ENCODE measurements around a stretch of chr13.

DNA sequence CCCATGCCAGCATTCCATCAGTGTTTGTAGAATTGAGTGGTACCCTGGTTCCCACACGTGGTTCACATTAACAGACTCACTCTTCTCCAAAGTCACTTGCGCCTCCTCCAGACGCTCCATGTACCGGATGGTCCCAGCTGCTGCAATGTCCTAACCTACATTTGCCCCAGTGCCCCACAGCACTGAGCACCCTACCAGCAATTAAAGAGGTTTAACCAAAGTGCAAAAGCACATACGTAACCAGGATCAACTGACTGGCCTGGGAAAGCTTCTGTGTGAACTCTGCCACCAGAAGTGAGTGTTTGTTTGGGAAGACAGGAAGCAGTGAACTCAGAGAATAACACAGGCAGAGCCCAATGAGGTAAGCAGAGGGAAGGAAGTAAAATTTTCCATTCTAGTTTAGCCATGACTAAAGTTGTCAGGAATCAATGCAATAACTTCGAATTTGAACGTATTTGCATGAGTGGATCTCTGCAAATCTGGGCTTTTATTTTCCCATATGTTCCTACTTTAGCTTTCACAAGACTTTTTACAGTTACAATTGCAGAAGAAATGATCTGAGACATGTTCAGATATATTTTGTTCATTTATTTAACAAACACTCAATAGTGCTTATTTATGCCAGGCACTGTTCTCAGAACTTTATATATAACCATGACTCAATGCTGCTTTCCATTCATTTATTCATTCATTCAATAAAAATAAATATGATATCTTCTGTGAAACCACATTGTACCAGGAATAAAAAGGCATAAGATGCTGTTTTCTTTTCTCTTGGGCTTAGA lies 7.2 kb upstream of the MEDAG start:
- RRBS: no CpG with 5 or more reads among the region's 7 CpGs

DNA sequence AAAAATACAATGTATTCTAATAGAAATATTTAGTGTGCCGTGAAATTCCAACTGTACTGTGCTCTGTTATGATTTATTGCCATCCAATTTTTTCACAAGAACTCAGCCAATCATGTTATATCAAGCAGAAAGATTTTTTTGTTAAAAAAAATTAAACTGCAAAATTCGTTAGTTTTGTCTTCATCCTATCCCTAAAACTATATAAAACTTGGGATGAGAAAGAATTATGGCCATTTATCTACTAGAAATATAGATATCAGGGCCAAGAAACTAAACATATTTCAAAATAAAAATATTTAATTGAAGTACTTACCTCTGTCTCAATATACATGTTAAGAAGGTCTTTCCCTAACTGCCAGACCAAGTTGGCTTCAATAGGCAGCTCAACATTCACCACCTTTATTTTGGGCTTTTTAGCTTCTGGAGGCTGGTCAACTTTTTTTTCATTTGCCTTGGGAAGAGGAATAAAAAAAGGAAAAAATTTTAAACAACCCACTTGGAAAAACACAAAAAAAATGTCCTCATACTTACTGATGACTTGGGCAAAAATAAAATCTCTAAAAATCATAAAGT lies 20.8 kb downstream of the HSPH1 start:
- RRBS: no CpG with 5 or more reads among the region's 2 CpGs

GRCh38 chr13:31160532-31161285 lies 995 bp downstream of the HSPH1 start:
- RRBS: 2% methylated on average over 8 of the region's 38 CpGs

- RRBS: no CpG with 5 or more reads among the region's 3 CpGs
Observed at GRCh38 chr13:31374620-31374972, 174.8 kb downstream of the B3GLCT start.

DNA sequence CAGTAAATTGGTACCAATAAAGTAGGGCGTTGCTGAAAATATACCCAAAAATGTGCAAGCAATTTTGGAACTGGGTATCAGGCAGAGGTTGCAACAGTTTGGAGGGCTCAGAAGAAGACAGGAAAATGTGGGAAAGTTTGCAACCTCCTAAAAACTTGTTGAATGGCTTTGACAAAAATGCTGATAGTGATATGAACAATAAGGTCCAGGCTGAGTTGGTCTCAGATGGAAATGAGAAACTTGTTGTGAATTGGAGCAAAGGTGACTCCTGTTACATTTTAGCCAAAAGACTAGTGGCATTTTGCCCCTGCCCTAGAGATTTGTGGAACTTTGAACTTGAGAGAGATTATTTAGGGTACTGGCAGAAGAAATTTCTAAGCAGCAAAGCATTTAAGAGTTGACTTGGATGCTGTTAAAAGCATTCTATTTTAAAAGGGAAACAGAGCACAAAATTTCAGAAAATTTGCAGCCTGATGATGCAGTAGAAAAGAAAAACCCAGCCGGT lies 47.9 kb upstream of the FRY start:
- RRBS: no CpG with 5 or more reads among the region's 2 CpGs

- RRBS: no CpG with 5 or more reads among the region's 4 CpGs
Observed at GRCh38 chr13:32414416-32415016, 13.4 kb downstream of the N4BP2L1 start.

DNA sequence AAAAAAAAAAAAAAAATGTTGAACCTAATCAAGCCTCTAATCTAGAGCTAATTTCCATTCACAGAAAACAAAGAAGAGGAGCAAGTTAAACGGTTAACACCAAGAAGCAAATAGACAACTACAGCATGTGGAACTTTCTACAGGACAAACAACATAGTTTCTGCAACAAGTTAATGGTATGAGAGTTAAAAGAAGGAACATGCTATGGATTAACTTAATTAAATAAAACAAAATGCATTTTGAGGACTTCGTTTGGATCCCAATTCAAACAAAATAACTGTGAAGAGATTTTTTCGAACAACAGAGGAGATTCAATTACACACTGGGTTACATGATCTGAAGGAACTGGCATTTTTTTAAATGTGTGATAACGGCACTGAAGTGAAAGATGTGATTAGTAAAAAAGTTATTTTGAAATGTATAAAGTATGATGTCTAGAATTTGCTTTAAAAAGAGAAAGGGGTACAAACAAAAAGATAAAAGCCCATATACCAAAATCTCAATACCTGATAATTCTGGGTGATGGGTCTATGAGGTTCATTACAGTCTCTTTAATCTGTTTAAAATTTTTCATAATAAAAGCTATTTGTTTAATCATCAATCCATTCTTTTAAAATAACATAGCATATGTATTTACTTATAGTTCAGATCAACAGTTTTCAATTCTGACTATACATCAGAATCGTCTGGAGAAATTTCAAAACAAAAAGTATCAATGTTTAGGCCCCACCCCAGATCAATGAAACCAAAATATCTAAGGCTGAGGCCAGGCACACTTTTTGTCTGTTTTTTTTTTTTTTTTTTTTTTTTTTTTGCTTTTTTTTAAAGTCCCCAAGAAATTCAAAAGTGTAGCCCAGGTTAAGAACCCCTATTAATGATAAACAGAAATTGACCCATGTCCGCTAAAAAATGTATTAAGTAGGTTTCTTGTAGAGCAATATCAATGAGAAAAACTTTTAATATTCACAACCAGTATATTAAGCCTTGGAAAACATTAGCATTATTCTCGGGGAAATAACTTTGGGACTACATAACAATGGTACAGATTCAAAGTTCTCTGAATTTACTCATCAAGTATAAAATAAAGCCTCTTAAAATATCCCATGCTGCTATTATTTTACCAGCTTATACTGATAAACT lies 12.2 kb downstream of the N4BP2L2 start:
- RRBS: no CpG with 5 or more reads among the region's 7 CpGs

- RRBS: no CpG with 5 or more reads among the region's 1 CpG
Observed at GRCh38 chr13:32530476-32531182, 8.0 kb downstream of the N4BP2L2 start.

GRCh38 chr13:32537835-32537953 lies 901 bp downstream of the N4BP2L2 start:
- RRBS: no CpG with 5 or more reads among the region's 7 CpGs

- RRBS: no CpG with 5 or more reads among the region's 9 CpGs
Observed at GRCh38 chr13:33205634-33206558, 79.7 kb downstream of the STARD13 start.

- RRBS: no CpG with 5 or more reads among the region's 6 CpGs
Observed at GRCh38 chr13:33262117-33262508, 23.4 kb downstream of the STARD13 start.

DNA sequence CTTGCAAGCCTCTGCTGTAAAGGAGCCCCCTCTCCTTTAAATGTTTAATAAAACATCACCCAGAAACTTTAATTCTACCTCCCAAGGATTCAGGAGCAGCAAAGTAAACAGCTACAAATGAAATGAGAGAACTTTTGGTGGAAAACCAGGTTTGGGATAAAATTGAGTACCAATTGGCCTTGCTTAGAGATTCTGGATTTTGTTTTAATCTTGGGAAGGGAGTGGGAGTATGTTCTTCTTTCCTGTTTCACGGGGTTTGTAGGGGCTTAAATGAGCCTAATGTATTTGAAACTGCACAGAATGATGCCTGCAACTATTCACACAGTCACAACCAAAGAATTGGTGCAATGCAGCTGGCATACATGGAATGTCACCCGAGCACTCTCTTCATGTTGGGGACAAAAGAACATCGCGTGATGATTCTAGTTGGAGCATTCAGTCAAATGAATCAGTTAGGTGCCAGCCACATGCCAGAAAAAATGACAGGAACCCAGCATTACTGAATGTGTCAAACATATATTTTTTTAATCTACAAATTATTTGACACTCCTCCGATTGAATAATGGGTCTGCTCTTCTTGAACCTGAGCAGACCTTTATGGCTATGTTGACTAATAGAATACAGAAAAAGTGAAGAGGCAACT lies 22.1 kb downstream of the STARD13 start:
- RRBS: no CpG with 5 or more reads among the region's 5 CpGs

DNA sequence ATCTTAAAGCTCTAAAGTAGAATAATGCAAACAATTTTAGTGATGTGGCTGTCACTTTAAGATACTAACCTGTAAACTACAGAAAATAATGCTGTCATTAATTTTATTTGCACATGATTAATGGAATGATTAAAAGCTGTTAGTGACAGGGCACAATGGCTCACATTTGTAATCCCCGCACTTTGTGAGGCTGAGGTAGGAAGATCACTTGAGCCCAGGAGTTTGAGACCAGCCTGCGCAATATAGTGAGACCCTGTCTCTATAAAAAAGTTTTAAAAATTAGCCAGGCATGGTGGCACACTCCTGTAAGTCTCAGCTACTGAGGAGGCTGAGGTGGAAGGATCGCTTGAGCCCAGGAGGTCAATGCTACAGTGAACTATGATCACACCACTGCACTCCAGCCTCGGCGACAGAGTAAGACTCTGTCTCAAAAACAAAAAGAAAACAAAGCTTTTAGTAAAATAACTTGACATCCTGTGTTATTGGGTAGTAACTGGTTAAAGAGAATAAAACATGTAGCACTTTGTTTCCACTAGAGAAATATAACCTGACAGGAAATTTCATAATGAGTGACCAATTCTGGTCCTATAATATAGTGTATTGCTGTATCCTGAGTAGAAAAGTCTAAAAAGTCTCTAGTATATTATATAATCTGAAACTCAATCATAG lies 2.8 kb downstream of the STARD13 start:
- RRBS: no CpG with 5 or more reads among the region's 5 CpGs

GRCh38 chr13:33284754-33285401 lies 677 bp downstream of the STARD13 start:
- RRBS: no CpG with 5 or more reads among the region's 9 CpGs

DNA sequence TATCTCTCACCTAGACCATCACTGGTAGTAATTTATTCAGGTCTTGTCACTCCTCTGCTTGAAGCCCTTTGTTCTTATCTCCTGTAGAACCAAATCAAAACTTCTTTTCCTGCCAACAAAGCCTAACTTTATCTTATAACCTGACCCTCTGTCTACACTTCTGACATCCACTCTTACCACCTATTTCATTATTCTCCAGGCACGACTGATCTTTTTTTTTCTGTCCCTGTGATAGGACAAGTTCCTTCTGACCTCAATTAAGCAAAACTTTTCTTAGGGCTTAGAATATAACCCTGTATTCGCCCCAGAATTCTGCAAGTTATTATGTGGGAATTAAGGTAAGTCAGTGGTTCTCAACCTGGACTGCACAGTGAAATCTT lies 58.2 kb upstream of the STARD13 start:
- RRBS: no CpG with 5 or more reads among the region's 2 CpGs

DNA sequence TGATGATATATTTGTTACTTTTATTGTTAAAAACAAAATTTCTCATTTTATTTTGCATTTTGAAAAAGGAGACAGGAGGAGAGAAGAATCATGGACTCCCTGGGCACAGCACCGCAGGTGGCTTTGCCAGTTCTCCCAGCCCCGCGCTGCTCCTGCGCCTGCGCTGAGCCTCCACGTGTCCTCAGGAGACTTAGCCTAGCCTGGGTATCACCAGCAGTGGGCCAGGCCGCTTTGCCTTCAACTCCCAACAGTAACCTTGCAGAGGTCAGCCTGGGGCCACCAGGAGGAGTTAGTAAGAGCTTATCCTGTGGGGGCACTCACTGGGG lies 207.6 kb upstream of the RFC3 start:
- RRBS: no CpG with 5 or more reads among the region's 7 CpGs

GRCh38 chr13:35157076-35157520 lies 215.0 kb downstream of the NBEA start:
- RRBS: no CpG with 5 or more reads among the region's 3 CpGs

DNA sequence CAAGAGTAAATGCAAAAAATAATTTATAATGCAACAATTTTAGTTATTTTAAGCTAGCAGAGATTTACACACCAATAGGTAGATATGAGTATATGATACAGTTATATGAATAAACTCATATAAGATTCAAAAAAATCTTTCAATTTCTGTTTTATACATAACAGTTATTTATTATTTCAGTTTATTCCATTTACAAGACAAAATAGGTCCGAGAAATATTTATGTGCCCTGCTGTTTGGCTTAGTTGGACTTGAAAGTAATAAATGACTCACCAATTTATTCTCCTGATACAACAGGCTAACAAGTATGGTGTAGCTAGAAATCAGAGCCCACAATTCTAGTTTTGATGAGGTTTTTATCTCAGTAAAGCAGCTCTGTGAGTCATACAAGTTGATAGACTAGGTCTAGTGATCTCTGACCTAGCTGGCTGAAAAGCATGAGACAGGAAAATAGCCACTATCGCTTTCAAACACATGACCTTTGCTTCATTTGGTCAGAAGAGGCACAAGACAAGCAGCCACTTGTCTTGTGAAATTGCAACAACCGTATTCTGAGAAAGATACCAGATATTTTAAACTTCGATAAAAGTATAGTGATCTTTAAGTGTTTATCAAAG lies 126.9 kb downstream of the MAB21L1 start:
- RRBS: no CpG with 5 or more reads among the region's 4 CpGs

DNA sequence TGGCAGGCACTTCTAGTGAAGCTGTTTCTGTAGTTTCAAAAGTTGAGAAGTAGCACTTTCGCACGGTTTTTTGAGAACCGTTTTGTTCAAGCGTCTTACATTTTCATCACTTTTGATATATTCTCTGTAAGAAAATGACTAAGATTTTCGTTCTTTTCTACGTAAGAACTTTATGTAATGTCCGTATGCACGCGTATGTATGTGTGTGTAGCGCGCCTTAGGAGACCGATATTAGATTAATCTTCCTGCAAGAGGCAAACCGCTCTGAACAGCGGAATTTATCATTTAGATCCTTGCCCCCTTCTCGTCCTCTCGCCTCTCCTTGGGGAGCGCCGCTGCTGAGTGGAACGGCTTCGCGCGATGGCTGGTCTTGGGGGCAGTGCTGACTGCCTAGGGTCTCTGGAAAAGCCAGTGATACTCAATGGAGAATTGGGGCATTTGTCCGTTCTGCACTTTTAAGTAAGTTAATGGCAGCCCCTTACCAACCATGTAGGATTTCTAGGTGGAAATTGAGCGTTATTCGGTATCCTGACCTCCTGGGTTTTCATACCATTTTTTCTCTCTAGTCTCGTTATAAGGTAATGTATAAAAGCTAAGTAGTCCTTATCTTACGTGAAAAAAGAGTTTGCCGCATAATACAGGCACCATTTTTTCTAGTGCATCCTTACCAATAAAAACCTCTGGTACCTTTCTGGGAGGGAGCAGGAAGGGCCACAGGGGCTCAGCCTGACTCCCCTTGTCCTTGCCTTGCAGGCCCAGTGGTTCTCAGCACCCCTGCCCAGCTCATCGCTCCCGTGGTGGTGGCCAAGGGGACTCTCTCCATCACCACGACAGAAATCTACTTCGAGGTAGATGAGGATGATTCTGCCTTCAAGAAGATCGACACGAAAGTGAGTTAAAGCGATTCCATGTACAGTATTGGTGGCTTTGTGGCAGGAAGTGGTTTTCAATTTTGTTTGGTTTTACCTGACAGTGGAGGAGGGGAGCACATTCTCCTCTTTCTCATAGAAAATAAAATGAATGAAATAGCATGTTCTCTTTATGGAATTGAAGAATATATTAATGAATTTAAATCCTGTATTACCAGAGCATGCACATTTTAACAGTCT lies 4.5 kb downstream of the MAB21L1 start:
- RRBS: no CpG with 5 or more reads among the region's 35 CpGs

- RRBS: no CpG with 5 or more reads among the region's 1 CpG
Observed at GRCh38 chr13:35793743-35794340, 317.4 kb upstream of the MAB21L1 start.